Left colon (tissue), 1 donor: ENCODE measurements around a stretch of chr6.

- PRO-cap = no peak
Measured at GRCh38 chr6:36985802-36985979, 305 bp downstream of the MTCH1 start.

GRCh38 chr6:37013543-37014170, 8.2 kb downstream of the FGD2 start:
- PRO-cap = no peak

DNA sequence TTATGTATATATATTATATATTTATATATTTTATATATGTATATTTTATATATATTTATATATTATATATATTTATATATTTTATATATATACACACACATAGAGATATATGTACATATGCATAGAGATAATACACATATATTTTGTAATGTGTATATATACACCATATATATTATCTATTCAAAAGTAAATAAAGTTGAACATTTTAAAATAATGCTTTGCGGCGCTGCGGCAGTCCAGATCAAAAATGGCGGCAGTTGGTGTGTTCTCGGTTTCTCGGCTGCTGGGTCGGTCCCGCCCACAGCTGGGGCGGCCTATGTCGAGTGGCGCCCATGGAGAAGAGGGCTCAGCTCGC, 39.1 kb downstream of the FGD2 start:
- PRO-cap = no peak

GRCh38 chr6:37045183-37045571, 39.7 kb downstream of the FGD2 start:
- PRO-cap = no peak

DNA sequence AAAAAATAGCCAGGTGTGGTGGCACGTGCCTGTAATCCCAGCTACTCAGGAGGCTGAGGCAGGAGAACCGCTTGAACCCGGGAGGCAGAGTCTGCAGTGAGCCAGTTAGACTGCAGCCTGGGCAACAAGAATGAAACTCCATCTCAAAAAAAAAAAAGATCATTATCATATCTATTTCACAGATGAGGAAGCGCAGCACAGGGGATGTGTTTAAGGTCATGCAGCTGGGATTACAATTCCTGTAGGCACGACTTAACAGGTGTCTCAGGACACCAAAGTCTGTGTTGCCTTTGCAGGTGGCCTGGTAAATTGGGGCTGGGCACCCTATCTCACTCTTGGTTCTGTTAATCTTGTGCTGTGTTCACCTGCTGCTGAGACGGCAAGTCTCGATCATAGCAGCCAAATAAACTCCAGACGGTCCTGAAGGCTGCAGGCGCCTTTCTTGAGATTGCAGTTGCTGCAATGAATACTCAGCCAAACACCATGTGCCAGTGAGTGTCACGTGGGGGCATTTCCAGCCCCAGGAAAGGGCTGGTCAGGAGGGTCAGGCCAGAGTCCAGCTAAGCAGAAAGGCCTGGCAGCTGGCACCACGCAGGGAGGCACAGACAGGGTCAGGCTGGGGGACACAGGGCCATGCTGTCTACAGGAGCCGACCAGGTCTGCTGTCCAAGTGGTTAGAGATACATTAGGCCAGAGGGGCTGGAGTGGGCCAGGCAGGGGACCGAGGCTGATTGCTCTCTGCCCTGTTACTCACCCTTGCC, 55.8 kb downstream of the FGD2 start:
- PRO-cap = no peak

GRCh38 chr6:37168779-37169939, 793 bp upstream of the PIM1 start:
- PRO-cap = bidirectional peak, plus-strand start at chr6:37169352, minus-strand start at chr6:37169349; unidirectional peak, minus-strand start at chr6:37169592; unidirectional peak, minus-strand start at chr6:37169649; bidirectional peak, plus-strand start at chr6:37170152, minus-strand start at chr6:37169873

- PRO-cap = no peak
Measured at GRCh38 chr6:37169940-37170065, 149 bp upstream of the PIM1 start.

- PRO-cap = unidirectional peak, minus-strand start at chr6:37172056; bidirectional peak, plus-strand start at chr6:37172469, minus-strand start at chr6:37172193
Measured at GRCh38 chr6:37172005-37172331, 2.0 kb downstream of the PIM1 start.

- PRO-cap = no peak
Measured at GRCh38 chr6:37173685-37174287, 3.8 kb downstream of the PIM1 start.

DNA sequence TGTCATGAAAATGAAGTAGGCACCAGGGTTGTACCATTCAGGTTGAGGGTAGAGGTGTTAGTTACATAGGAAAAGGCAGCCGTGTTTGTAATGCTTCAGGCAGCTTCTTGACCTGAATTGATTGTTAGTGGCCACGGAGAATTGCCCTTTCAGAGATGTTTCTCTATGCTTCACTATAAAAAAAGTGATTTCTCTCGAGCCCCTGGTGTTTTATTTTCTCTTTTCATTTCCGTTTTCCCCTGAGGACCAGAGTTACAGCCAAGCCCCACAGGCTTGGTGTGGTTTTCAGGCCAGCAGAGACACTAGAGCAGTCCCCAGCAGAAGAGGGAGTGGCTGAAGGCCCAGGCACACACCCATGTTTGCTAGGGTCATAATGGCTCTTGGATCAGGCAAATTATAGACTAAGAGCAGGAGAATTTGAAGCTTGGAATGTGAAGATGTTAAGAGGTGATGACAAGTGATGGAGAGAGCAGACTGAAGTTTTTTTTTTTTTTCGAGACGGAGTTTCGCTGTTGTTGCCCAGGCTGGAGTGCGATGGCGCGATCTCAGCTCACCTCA, 21.7 kb downstream of the CMTR1 start:
- PRO-cap = no peak

- PRO-cap = no peak
Measured at GRCh38 chr6:37559947-37560387, 60.3 kb upstream of the CCDC167 start.

DNA sequence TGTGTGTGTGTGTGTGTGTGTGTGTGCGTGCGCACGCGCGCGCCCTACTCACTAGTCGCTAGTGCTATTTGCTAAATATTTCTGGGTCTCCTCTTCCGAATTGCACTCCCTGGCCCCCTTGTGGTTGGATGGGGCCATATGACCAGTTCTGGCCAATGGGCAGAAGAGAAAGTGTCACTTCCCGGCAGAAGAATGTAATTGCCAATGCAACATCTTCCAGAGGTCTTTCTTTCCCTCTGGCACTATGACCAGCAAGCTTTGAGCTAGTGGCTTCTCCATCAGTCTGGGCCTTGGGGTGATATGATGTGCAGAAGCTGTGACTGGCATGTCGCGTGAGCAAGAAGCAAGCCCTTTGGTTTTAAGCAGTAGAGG, 60.8 kb upstream of the CCDC167 start:
- PRO-cap = no peak

- PRO-cap = no peak
Measured at GRCh38 chr6:37784435-37785164, 34.9 kb upstream of the ZFAND3 start.

- PRO-cap = no peak
Measured at GRCh38 chr6:37829846-37830637, 10.5 kb downstream of the ZFAND3 start.

DNA sequence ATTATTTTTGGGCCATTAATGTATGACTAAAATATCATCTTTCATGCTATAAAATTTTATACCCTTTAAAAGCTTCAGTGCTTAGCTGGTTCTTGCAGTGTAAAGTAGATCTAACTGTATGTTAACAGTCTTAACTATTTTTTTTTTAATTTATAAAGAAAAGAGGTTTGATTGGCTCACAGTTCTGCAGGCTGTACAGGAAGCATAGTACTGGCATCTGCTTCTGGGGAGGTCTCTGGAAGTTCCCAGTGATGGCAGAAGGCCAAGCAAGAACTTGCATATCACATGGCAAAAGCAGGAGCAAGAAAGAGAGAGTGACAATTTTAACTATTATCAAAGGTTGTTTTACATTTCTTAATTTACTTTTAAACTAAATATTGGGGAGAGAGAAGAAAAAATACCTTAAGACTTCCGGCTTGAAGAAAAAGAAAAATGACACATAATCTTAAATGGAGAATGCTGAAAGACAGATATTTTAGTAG, 120.9 kb downstream of the ZFAND3 start:
- PRO-cap = no peak

DNA sequence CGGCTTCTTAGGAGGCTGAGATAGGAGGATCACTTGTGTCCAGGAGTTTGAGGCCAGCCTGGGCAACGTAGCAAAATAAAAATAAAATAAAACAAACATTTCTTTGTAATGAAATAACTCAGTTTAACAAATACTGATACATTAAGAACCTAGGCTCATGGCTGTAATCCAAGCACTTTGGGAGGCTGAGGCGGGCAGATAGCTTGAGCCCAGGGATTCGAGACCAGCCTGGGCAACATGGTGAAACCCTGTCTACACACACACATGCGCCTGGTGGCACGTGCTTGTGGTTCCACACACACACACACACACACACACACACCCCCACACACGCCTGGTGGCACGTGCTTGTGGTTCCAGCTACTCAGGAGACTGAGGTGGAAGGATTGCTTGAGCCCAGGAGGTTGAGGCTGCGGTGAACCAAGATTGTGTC, 165.7 kb downstream of the ZFAND3 start:
- PRO-cap = no peak

- PRO-cap = no peak
Measured at GRCh38 chr6:37997305-37997938, 177.9 kb downstream of the ZFAND3 start.

- PRO-cap = no peak
Measured at GRCh38 chr6:38111915-38112341, 292.4 kb downstream of the ZFAND3 start.

- PRO-cap = unidirectional peak, plus-strand start at chr6:38157440
Measured at GRCh38 chr6:38157027-38157648, 337.6 kb downstream of the ZFAND3 start.

GRCh38 chr6:38173942-38174429, 354.5 kb downstream of the ZFAND3 start:
- PRO-cap = no peak